HTR-8/SVneo (cell line): ENCODE data around the gene TMED5.

DNA sequence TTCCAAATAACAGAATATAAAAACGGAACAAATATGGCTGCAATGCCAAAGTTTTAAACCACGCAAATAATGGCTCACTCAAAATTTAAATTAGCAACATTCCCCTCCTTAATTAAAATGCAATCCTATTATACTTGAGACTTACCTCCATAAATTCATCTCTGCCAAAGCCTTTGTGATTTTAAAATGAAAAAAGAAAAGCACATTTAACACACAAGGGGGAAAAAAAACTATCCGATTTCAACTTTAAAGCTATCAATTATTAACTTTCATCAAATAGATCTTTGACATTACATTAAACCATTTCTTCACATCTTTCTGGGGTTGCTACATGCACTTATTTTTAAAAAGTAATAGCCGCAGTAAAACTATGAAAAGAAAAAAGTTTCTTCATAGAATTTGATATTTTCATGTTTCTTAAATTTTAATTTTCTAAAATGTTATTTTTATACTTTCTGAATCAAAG, 71.0 kb downstream of the EVI5 start:
- RRBS: no CpG with 5 or more reads among the region's 4 CpGs

DNA sequence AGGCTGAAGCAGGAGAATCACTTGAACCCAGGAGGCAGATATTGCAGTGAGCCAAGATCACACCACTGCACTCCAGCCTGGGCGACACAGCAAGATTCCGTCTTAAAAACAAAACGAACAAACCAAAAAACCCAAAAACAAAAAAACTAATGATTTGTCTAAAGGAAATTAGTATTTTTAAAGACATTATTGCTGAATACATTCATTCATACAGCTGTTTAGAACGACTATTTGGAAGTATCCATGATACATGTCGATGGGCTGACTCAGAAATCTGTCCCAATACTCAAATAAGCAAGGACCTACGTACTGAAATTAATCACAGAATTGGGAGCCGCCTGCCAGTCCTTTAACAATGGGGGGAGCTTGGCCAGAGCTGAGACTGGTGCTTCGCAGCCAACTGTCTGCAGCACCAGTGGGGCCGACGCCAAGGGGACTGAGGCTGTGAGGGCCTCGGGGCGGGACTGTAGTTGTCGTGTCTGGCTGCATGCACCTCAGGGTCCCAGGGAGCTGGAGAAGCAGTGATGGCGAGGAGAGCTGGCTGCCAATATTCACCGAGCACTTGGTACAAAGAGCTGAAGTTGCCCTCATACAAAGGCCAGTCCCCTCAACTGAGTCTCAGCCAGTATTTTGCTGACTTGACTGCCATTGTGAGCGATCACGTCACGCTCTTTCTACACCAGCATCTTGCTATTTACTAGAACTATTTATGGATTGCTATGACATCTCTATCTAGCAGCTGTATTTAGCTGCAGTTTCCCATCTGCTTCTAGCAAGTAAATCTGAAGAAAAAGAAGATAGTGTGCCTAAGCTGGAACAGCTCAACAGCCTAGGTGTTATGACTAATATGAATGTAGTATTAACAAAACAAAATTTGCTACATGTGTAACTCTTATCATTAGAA, 29.3 kb downstream of the EVI5 start:
- RRBS: no CpG with 5 or more reads among the region's 18 CpGs

DNA sequence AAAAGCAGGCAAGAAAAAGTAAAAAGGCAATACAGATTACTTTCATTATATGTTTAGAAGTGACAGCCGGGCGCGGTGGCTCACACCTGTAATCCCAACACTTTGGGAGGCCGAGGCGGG, 686 bp upstream of the EVI5 start:
- RRBS: no CpG with 5 or more reads among the region's 5 CpGs

GRCh38 chr1:92792134-92792795, 7.4 kb upstream of the EVI5 start:
- RRBS: no CpG with 5 or more reads among the region's 6 CpGs

- RRBS: no CpG with 5 or more reads among the region's 6 CpGs
Measured at GRCh38 chr1:92838448-92839205, 6.8 kb downstream of the RPL5 start.

- RRBS: no CpG with 5 or more reads among the region's 3 CpGs
Measured at GRCh38 chr1:92956977-92957585, 4.2 kb downstream of the DIPK1A start.

DNA sequence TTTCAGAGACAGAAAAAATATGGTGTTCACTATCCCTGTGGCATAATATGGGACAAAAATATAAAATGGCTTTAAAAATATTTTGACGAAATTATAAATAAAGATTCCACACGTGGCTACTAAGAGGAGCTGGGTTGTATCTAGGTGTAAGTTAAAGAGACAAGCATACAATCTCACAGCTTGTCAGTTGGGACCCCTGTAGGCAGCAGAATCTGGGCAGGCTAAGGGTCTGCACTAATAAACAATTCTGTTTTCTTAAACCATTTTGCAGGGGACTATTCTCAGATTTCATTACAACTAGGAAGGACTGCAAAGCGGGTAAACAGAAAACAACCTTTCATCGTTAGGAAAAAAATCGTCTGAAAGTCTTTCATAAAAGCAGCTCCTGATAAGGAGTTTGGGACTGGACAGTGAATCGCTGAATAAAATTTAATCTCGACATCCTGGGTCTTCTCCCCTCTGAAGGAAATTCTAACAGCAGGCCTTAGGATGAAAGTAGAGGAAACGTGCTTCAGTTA, 589 bp upstream of the MTF2 start:
- RRBS: no CpG with 5 or more reads among the region's 8 CpGs

DNA sequence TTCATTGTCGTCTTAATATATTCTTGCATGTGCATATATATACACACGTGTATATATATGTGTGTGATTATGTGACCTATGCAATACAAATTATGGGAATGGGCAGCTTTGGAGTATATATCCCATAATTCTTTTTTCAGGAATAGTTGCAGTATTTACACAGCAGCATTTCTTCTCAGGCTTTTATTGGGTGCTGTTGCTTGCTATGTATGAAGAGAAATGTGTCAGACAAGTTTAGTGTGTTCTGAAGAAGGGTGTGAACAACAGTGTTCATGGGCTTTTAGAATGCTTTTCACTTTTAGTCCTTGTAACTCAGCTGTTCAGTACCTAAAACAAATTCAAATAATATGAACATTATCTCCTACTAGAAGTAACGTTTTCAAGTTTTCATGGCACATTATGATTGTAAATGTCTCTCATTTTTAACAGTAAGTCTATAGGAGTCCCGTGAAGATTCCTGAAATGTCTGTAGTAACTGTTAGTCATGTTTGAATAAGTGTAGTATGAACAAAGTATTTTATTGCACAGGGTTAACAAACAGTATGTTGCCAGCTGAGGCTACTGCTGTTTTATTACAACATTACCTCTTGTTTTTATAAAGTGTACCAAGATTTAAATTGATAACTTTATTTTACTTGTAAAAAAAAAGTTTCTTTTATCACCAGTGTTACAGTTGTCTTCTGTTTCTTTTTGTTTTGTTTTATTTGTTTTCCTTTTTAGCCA, 42.5 kb downstream of the TMED5 start:
- RRBS: no CpG with 5 or more reads among the region's 4 CpGs

DNA sequence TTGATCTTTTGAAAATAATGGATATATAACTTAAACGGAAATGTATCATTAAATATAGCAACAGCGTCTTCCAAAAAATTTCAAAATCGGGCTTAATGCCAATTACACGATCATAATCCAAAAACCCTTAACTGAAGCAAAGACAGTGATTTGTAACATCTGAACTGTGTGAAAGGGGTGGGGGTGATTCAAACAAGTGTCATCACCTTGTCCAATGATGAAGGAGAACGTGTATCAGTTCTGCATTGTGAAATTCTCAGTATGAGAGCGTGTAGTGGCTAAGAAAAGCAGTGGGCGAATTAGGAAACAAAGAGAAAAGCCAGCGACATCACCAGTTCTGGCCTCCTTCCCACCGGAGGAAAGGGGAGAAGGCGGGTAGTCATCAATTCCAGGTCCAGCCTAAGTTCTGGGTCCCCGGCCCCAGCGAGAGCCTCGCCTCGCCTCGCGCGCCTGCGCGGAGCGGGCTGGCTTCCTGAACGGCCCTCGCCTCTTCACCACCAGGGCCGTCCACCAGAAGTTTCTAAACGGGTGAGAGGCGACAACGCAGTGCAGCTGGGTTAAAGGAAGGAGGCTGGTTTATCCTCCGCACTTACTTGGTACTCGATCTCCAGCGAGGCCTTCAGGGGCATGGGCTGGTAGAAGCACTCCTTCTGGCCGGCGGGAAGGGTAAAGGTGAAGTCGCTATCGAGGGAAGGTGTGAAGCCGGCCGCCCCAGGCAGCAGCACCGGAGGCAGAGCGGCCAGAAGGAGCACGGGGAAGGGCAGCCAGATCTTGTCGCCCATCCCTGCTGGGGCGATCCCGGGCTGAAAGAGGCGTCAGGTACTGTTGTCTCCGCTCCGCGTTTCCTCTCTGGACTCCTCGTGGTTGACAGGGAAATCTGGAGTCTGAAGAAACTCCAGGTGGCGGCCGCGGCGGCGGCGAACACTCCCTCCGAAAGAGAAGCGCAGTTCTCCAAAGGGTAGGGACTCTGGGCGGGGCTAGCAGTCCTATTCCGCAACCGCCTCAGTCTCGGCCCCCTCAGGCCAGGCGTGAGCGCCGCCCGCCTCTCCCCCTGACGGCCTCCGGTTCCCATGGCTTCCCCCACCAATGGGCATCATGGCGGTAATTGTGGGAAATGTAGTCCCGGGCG, at the start of gene TMED5:
TSS of gene TMED5 (minus strand) at position 953 of the 1,129 bp plus-strand sequence.
- RRBS: 2% methylated on average over 13 of the region's 67 CpGs

GRCh38 chr1:93366720-93367594, 21.2 kb downstream of the DR1 start:
- RRBS: no CpG with 5 or more reads among the region's 17 CpGs

- RRBS: no CpG with 5 or more reads among the region's 10 CpGs
Measured at GRCh38 chr1:93616325-93617293, 65.0 kb downstream of the BCAR3 start.

GRCh38 chr1:93628215-93629148, 53.2 kb downstream of the BCAR3 start:
- RRBS: no CpG with 5 or more reads among the region's 8 CpGs

DNA sequence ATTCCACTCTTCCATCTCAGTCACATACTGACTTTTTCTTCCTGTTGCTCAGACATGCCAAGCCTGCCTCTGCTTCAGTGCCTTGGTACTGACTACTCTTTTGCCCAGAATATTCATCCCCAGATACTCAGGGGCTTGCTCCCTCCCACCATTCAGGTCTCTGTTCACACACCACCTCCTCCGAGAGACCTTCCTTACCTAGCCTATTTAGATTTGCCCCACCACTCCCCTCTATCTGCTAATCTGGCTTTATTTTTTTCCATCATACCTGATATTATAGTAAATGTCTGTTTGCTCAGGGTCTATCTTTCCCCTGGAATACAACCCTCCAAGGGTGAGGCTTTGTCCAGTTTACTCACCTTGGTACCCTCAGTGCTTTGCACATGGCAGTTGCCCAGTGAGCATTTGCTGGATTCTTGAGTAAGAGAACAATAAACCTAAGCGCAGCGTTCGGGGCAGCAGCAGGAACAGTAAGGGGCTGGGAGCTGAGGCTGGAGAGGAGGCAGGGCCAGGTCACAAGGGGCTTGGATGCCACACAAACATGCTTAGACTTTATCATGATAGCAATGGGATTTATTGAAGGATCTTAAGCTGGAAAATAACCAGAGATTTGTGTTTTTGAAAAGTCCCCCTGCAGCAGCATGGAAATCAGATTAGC, 26.9 kb downstream of the BCAR3 start:
- RRBS: no CpG with 5 or more reads among the region's 4 CpGs

DNA sequence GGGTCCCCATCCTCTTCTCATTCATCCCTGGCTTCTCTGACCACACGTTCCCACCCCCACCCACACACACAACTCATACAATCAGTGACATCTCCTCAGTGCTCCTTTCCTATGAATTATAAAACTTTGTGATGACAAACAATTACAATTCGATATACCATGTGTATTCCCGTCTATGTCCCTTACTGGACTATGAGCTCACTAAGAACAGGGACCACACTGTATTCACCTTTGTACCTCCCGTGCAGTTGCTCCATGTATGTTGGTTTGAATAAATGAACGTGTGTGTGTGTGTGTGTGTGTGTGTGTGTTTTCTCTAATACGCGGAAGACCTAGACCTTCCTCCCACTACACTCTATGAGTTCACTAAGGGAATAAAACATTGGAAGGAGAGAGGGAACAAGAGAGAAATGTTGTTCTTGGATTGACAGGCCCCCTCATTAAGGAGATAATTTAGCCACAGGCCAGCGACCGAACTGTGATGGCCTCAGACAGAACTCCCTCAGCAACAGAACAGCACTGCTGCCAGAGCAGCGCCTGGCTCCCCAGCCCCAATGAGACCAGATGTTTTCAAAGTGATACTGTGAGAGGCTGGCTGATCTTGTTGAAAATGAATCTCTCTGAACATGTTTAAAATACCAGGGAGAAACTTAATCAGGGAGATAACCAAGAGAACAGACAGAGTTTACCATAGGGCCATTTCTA, 21.7 kb downstream of the BCAR3 start:
- RRBS: no CpG with 5 or more reads among the region's 10 CpGs

GRCh38 chr1:93708603-93709546, 27.2 kb upstream of the BCAR3 start:
- RRBS: no CpG with 5 or more reads among the region's 10 CpGs

- RRBS: no CpG with 5 or more reads among the region's 4 CpGs
Measured at GRCh38 chr1:93804379-93804927, 74.6 kb downstream of the DNTTIP2 start.

GRCh38 chr1:93845538-93845931, 33.5 kb downstream of the DNTTIP2 start:
- RRBS: no CpG with 5 or more reads among the region's 8 CpGs

DNA sequence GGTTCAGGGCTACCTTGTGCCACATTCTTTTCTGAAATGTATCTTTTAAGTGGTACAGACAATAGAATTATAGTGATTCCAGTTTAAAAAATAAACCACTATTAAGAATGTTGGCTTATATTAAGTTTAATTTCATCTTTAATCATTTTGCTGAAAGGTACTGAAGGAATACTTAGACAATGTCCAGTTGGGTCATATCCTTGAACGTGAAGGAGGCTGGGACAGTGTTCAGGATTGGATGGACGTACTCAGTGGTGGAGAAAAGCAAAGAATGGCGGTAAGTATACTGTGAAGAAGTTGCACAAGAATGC, 42.3 kb downstream of the F3 start:
- RRBS: no CpG with 5 or more reads among the region's 3 CpGs

DNA sequence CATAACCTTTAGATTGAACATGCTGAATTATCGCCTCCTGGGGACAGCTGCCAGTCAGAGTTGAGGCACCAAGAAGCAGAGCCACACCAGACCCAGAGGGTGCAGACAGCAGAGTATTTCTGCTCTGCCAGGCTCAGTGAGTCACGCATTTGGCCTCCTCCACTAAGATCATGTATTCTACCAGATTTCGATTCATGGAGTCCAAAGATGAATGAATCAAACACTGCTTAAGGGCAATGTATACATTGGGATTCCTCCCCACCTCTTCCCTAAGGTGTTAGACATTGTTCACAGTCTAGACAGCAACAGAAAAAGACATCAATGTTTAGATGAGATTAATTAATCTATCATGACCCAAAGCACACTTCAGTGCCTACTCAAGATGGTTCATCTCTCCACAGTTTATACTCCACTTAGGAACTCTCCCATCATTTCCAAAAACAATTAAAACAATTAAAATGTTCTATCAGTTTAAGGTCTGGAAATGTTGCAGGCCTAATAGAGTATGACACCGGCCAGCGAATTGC, 1.9 kb downstream of the F3 start:
- RRBS: no CpG with 5 or more reads among the region's 5 CpGs

DNA sequence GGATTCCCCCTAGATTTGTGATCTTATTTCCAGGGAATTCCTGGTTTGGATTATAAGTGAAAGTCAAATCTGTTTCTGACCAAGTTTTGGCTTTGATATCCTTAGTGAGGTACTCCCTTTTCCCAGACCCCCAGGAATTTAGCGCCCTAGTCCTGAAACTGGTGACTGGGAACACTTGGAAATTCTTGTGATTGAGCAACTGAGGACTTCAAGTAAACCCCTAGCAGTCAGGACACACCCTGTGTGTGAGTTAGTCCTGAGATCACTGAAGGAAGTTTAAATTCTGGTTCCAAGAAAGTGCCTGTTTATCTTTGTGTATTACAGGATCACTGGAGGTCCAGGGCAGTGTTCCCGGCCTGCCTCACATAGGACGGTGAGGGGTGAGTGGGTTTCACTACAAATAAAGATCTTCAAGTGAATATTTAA, 95.1 kb upstream of the F3 start:
- RRBS: no CpG with 5 or more reads among the region's 3 CpGs